AG04450 (cell line): Measurements from ENCODE around the genes RRP1, TRAPPC10 and TRPM2.

DNA sequence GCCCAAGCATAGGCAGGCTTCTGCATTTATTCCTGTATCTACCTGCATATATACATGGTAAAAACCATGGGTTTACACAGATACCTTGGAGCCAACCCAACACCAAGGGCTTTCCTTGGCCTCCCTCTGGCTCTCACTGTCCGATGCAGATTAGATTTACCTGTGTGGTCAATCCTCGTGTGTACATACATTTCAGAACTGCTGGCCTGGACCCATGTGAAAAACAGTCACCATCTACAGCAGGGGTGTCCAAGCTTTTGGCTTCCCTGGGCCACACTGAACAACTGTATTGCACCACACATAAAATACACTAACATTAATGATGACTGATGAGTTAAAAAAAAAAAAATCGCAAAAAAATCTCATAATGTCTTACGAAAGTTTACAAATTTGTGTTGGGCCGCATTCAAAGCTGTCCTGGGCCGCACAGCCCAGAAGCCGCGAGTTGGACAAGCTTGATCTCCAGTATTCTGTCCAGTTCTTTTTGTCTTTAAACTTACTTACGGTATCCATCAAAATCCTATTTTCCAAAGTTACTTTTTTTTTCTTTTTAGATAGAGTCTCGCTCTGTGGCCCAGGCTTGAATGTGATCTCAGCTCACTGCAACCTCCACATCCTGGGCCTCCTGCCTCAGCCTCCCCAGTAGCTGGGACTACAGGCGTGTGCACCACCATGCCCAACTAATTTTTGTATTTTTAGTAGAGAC lies 43.5 kb downstream of the WDR4 start:
- CAGE, long polyA plus RNA, result no peak
- RRBS, result no CpG with 5 or more reads among the region's 11 CpGs

GRCh38 chr21:42864639-42865338 lies 14.6 kb downstream of the WDR4 start:
- CAGE, long polyA plus RNA, result no peak
- RRBS, result no CpG with 5 or more reads among the region's 16 CpGs

- CAGE, long polyA plus RNA, result no peak
- RRBS, result 76% methylated on average over 4 of the region's 29 CpGs
Observed at GRCh38 chr21:43209831-43210674, 41.2 kb downstream of the CRYAA start.

GRCh38 chr21:43333034-43333328 lies 94.0 kb downstream of the SIK1 start:
- CAGE, long polyA plus RNA, result no peak
- RRBS, result no CpG with 5 or more reads among the region's 10 CpGs

DNA sequence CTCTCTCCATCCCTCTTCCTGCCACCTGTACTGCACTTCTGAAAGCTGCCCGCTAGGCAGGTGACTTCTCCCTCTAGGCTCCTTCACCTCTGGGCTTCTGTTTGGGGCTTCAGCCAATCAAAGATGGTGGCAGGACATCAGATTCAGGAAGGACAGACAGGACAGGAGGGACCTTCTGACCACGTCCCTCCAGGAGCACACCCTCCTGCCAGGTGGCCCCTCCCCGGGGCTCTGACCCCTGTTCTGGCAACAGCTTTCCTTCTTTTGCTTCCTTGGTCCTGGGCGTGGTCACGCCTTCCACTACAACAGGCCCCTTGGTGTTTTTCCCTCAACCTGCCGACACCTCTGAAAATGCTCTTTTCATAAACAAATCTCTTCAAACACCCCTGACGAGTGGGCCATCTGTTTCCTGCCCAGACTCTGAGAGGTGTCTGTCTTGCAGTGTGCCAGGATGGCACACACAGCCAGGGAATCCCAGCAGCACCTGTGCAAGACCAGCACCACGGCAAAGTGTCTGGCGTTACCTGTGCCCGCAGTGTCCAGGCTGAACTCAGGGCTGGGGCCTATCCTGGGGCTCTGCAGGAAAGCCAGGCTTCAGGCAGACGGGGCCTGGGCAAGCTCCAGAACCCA lies 89.1 kb downstream of the SIK1 start:
- CAGE, long polyA plus RNA, result no peak
- RRBS, result no CpG with 5 or more reads among the region's 11 CpGs

DNA sequence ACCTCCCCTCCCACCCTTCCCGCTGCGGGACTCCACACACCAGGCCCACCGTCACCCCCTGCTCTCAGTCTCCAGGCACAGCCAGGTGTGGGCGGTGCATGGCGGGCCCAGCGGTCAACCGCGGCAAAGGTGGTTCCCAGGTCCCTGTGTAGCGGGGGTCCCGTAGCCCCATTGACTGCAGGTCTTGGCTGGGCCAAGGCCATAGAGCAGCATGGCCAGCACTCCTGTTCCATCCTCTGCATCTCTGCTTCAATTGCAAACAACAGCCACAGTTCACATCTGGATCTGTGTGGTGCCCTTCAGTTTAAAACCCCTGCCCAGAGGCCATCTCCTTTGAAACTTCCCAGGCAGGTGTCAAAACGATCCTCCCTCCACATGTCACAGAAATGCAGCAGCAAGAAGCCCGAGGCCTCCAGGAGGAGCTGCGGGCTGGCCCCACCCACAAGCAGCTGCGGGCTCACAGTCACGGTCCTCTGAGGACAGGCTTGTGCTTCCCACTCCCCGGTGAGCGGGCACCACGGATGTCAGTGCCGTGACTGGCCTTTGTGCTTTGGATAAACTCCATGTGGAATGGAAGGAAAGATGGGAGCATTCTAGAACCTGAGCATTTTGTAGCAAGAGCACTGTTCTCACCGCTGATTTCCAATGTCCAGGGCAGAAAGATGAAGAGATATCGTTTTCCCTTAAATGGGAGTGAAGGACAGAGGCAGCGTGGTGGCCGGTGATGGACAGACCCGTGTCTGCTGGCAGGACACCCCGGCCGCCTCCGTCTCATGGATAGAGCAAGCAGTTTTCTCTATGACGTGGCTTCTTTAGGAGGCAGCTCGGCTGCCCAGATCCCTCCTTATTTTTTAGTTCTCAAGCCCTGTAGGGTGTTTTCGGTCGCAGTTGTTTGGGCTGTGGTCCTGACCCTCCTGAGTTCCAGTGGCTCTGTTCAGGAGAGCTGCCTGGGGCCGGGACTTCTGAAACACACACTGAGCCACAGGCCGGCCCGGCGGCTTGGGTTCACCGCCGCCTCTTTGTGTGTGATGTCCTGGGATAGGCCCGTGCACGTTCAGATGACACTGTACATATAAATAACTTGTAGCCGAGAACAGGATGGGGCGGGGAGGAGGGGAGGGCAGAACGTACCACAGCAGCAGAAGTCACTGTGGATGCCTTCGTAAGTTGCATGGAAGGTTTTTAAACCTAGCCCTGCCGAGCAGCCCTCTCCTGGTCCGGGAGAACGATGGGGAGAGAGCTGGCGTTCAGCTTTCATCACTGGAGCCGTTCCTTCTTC lies 65.6 kb downstream of the SIK1 start:
- CAGE, long polyA plus RNA, result no peak
- RRBS, result 20% methylated on average over 4 of the region's 48 CpGs

DNA sequence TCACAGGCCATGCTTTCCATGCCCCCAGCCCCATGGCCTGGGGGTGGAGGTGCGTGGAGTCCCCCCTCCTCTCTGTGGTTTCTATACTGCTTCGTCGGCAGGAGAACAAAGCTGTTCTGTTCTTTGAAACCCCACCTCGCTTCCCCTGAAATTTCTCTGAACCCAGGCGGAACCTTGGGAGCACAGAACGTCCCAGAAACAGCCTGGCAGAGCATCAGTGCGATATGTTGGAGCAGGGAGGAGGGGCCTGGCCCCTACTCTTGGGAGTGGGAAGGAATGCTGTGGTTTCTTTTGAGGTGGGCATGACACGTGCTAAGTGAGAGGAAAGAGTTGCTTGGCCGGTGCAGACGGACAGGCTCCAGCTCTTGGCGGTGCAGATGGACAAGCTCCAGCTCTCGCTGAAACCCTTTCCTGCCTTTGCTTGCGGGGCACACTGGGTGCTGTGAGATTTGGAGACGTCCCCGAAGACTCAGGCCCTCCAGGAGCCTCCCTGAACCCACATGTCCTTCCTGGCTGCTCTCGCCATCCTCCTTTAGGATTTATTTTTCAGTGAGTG lies 15.9 kb downstream of the PDXK start:
- CAGE, long polyA plus RNA, result no peak
- RRBS, result no CpG with 5 or more reads among the region's 16 CpGs

- CAGE, long polyA plus RNA, result no peak
- RRBS, result 21% methylated on average over 5 of the region's 47 CpGs
Observed at GRCh38 chr21:43740208-43741203, 21.6 kb downstream of the PDXK start.

GRCh38 chr21:43789477-43790187 lies at the start of gene RRP1:
Gene RRP1 (plus strand): TSS chr21:43789577.
- CAGE, long polyA plus RNA, result start-site peak on the plus strand at chr21:43789575-43789617, 313 and 194 reads in 2 replicates
- RRBS, result 2% methylated on average over 37 of the region's 68 CpGs

DNA sequence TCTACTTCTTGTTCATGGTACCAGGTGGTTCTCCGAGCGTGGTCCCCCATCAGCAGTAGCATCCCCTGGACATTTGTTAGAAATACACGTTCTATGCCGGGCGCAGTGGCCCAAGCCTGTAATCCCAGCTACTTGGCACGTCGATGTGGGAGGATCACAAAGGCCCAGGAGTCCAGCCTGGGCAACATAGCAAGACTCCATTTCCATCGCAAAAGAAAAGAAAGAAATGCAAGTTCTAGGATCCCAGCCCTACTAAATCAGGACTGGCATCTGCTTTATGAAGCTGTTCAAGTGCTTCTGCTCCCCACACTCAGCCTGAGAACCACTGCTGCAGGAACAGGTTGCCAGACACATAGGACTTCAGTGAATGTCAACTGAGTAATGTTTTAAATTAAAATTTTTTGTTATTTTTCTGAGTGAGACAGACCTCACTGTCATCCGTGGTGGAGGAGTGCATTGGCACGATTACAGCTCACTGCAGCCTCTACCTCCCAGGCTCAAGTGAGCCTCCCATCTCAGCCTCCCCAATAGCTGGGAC lies 880 bp downstream of the RRP1 start:
- CAGE, long polyA plus RNA, result no peak
- RRBS, result no CpG with 5 or more reads among the region's 10 CpGs

GRCh38 chr21:43825860-43826939 lies 36.8 kb downstream of the RRP1 start:
- CAGE, long polyA plus RNA, result no peak
- RRBS, result 53% methylated on average over 12 of the region's 40 CpGs

DNA sequence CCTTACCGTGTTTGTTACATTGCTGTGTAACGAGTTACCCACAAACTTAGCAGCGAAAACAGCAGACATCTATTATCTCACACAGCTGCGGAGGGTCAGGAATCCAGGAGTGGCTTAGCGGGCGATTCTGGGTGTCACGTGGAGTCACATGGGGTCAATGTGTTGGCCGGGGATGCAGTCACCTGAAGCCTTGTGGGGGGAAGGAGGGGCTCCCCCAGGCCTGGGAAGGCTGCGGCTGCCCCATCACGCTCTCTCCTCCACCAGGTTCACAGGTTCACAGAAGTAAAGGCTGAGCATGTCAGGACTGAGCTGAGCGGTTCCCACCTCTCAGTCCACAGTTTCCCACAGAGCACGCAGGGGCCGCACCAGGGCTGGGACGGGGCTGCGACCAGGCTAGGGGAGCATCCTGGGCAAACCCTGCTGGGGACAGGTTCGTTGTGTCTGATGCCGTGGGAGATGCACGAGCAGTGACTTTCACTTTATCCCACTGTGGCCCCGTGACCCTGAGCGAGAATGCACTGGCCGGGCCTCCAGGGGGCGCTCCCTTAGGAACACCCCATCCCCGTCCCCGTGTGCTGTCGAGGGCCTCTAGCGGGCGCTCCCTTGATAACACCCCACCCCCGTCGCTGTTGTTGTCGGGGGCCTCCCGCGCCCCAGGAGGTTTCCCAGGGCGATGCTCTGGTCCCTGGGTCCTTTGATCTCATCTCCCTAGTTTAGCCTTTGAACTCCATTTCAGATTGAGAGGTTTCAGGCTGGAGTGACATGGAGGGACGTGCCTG lies 73.2 kb upstream of the TRAPPC10 start:
- CAGE, long polyA plus RNA, result no peak
- RRBS, result no CpG with 5 or more reads among the region's 34 CpGs

- CAGE, long polyA plus RNA, result start-site peak on the plus strand at chr21:44012456-44012551, 58 and 28 reads in 2 replicates
- RRBS, result 2% methylated on average over 57 of the region's 89 CpGs
Observed at GRCh38 chr21:44011996-44012589, at the start of gene TRAPPC10. Gene TRAPPC10 (plus strand): TSS chr21:44012309.

GRCh38 chr21:44035309-44035497 lies 23.1 kb downstream of the TRAPPC10 start:
- CAGE, long polyA plus RNA, result no peak
- RRBS, result no CpG with 5 or more reads among the region's 2 CpGs

- CAGE, long polyA plus RNA, result no peak
- RRBS, result no CpG with 5 or more reads among the region's 17 CpGs
Observed at GRCh38 chr21:44085302-44086503, 21.5 kb upstream of the PWP2 start.

DNA sequence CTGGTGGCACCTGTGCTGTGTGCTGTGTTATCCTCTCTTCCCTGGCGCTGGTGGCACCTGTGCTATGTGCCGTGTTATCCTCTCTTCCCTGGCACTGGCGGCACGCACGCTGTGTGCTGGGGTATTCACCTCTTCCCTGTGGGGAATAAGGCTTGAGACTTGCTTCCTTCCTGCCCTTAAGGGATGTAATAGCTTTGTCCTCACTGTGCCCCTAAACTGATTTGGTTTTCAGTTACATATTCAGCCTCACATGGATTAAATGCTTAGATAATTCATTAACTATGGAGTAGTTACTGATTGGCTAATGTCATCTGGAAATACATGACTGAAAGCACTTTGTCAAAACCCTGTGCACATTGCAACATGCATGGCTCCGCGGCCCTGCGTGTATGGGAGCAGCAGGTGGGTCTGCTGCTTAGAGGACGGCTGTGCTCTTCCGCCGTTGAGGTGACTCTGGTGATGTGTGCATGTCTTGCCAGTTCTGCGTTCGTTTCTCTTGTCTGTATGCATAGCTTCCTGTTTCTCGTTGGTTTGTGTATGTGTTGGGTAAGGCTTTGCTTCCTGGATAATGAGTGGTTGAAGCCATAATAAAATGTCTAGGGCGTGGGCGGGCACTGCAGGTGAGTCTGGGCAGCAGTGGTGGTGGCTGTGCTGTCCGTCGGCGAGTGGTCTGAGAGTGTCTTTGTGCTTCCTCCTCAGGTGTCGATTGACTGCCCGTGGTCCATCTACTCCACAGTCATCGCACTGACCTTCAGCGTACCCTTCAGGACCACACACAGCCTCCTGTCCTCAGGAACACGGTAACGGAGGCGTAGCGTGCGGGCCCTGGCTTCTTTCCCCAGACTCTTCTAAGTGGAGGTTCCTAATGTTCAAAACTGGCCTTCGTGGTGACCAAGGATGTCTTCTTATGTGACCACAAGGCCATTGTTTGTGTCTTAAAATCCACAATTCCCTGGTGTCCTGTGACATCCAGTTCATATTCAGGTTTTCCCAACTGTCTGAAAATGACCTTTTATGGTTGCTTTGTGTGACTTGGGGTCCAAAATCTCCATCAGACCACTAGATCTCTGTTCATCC lies 17.7 kb upstream of the PWP2 start:
- CAGE, long polyA plus RNA, result no peak
- RRBS, result no CpG with 5 or more reads among the region's 29 CpGs

DNA sequence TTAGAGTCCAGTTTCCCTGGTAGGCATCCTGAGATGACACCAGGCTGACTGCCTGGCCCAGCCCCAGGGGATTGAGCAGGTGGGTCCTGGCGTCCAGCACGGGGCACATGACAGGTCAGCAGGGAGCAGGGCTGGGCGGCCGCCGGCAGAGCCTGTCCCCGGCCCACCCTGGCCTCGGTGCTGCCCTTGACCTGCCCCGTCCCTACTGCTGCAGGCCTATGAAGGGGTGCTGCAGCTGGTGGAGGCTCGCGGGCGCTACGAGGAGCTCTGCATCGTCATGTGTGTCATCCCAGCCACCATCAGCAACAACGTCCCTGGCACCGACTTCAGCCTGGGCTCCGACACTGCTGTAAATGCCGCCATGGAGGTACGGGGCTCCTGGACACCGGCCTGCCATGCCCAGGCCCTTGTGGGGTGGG lies 15.6 kb downstream of the CFAP410 start:
- CAGE, long polyA plus RNA, result no peak
- RRBS, result no CpG with 5 or more reads among the region's 19 CpGs

- CAGE, long polyA plus RNA, result no peak
- RRBS, result 52% methylated on average over 2 of the region's 30 CpGs
Observed at GRCh38 chr21:44353042-44354130, at the start of gene TRPM2. Gene TRPM2 (plus strand): TSS chr21:44353621.

GRCh38 chr21:44457461-44458320 lies 2.4 kb downstream of the LRRC3 start:
- CAGE, long polyA plus RNA, result no peak
- RRBS, result no CpG with 5 or more reads among the region's 18 CpGs

- CAGE, long polyA plus RNA, result no peak
- RRBS, result no CpG with 5 or more reads among the region's 10 CpGs
Observed at GRCh38 chr21:44484489-44484823, 29.1 kb downstream of the LRRC3 start.